Iris pigment epithelial cell (primary cell): ENCODE measurements around the genes ASTN1 and BRINP2.

DNA sequence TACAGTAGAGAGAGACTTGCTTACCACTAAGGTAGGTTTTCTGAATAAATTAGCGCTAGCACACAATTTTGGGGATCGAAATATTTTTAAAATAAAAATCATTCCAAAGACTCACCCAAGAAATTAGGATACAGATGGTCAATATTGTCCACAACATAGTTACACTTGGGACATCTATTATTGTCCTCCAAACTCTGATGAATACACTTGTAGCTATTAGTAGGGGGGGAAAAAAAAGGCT lies 31.4 kb downstream of the COP1 start:
- RRBS = no CpG with 5 or more reads among the region's 2 CpGs

DNA sequence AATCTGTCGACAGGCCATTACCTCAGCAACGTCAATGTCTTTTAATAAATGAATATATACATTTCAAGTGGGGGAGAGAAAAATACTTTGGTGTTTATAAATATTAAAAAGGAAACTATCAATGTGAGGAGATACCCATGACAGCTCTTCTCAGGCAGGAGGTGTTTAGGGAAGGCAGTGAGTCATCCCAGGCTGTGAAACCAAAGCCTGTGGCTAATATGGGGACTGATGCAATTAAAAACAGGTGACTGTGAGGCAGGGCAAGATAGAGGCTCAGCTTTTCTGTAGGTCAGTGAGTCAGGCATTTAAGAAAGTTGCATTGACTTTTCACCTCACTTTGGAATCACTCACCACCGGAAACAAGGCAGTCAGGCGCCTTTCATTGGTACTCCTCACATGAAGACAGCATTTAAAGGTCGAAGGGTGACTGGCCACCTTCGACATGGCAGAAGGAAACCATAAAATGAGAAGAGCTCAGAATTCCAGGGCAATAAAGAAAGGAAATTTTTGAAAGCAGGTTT lies 54.5 kb downstream of the PAPPA2 start:
- RRBS = no CpG with 5 or more reads among the region's 6 CpGs

DNA sequence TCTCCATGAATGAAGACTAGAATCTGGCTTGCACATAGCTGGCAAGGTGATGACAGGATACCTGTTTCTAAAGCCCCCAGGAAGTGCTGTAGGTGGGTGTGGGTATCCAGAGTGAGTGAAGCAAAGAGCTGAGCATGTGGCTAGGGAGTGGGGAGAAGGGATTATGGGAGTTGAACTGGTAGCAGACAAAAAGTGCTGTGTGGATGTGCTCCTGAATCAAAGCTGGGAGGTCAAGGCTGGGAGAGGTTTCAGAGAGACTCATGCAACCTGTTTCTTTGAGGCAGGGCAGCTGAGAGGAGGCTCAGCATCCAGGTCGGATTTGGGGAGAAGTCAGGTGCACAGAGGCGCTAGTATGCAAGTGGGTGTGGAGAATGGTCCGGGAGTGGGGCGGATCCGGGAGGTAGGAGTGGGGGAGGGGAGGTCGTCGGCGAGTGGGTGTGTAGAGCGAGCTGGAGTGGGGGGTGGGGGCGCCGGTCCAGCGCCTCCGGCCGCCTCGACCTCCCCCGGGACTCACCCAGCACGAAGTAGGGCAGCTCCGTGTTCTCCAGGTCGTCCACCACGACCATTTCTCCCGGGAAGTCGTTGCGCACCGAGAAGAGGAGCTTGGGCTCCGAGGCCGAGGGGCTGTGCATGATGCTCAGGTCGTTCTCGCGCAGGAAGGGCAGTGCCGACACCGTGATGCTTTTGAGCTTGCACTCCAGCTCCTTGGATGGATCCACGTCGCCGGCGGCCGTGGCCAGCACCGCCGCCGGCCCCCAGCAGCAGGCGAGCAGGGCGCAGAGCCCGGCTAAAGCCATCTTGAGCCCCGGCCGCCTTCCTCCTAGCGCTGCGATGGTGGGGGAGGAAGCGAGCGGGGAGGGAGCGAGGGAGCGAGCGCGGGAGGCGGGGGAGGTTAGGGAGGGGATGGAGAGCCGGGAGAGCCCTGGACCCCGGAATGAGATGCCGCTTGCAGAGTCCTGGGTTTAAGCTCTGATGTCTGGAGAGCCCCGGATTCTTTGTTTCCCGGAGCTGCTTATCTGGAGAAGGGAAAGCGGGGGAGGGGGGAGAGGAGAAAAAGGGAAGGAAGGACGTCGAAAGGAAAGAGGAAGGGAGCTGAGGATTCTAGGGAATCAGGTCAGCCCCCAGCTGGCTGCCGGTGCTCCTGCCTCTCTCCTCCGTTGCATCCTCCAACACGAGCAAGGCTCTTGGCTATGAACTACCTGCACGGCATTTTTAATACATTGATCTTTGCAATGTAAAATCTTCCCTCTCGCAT lies at the start of gene ASTN1:
ASTN1 (minus strand) TSS at position 833 of the 1,255 bp plus-strand sequence.
- RRBS = 3% methylated on average over 19 of the region's 66 CpGs

DNA sequence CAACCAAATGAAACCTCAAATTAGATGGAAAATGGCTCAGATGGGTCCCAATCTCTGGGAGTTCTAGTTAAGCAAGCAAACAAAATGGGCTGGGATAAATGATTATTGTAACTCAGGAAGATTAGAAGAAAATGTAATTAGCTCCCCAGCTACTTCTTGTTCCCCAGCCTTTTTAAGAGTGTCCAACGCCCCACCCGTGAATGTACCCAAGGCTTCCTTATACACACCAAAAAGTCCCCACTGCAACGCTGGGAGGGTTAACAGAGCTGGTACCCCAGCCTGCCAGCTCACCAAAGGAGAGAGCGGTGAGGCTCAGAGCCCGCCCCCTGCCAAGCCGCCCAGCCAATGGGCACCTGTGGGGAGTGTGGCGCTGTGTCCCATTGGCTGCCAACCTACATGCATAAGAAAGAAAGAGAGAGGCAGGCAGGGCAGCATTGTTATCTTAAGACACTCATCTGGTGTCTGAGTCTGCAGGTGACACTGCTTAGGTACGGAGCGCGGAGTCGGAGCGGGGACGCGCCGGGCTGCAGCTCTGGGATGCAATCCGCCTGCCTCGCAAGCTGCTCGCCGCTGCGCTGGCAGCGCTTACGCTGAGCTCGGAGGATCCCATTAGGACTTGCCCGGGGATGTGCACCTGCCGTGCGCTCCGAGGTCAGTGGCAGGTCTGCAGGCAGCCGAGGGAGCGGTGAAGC lies at the start of gene BRINP2:
BRINP2 (plus strand) TSS at position 465 of the 692 bp plus-strand sequence.
- RRBS = 2% methylated on average over 11 of the region's 29 CpGs

DNA sequence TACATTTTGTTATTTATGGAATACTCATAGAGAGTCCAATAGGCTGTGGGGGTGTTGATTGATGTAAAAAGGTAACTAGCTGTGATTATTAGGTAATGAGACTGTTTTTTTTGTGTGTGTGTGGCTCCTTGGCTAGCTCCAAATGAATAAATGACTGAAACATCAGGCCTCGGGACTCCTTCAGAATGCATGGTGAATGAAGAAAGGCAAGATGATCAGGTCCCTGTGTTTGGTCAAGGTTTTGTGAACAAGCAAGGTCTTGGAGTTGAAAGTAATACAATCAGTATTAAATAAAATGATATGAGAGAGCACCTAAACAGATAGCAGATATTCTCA lies 128.6 kb downstream of the SEC16B start:
- RRBS = no CpG with 5 or more reads among the region's 1 CpG

- RRBS = no CpG with 5 or more reads among the region's 12 CpGs
Measured at GRCh38 chr1:178057176-178057789, 36.6 kb upstream of the RASAL2 start.

- RRBS = no CpG with 5 or more reads among the region's 9 CpGs
Measured at GRCh38 chr1:178320699-178321078, 176.1 kb downstream of the CLEC20A start.

DNA sequence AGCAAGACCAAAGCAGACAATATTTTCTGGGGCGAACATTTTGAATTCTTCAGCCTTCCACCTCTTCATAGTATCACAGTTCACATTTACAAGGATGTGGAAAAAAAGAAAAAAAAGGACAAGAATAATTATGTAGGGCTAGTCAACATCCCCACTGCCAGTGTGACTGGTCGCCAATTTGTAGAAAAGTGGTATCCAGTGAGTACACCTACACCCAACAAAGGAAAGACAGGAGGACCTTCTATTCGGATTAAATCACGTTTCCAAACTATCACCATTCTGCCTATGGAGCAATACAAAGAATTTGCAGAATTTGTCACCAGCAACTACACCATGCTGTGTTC lies 54.0 kb downstream of the CLEC20A start:
- RRBS = no CpG with 5 or more reads among the region's 4 CpGs

DNA sequence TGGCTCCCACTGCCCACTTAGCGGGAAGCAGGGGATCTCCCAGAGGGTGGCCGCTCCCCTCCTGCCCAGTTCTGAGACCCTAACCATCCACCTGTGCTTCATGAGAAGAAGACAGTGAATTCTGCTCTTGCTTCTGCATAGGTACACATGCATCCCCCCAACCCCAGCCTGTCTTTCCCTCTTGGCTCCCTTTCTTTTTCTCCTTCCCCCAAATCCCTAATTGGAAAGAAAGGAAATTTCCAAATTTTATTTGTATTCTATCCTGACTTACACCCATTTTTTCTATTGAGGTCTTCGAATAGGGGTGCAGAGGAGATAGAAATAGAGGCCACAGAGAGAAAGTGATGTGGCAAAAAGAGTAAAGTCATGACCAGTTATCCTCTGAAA lies 3.1 kb downstream of the CLEC20A start:
- RRBS = no CpG with 5 or more reads among the region's 3 CpGs

GRCh38 chr1:178513720-178514069 lies 786 bp downstream of the TEX35 start:
- RRBS = no CpG with 5 or more reads among the region's 9 CpGs

DNA sequence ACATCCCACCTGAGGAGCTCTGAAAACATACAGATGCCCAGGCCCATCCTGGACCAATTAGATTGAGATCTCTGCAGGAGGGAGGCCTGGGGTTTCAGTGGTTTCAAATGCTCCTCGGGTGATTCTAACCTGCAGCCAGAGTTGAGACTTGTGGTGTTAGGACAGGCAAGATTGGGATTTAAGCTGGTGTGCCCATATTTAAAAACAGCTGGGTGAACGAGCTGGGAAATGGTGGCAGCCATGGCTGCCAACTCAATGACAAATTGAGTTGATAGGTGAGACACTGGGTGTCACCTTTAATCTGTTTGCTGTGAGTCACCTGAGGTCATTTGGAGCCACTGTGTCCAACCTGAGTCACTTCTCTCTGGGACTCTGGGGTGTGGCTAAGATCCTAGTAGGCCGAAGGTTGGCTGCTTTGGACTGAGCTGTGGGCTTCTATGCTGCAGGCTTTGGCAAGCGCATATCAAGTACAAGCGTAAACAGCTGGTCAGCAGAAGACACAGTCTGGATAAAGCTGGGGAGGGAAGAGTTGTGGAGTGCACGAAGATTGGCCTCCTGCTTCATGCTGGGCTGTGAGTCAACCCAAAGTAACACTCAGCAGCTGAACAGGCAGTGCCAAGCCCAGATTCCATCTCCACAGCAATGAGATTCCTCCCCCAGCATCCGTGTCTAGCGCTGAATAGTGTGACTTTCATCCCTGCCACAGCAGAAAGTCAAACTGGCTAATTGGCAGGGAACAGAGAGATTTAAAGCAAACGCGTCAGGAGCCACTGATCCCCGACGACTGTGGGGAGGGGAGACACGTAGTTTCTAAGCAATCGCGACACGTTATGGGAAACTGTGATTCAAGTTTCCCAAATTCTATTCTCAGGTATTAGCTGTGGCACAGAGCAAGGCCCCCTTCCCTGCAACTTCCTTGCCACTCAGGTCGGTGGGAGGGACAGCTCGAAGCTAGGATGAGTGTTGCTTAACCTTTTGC lies 24.0 kb downstream of the TEX35 start:
- RRBS = no CpG with 5 or more reads among the region's 18 CpGs

- RRBS = 1% methylated on average over 5 of the region's 62 CpGs
Measured at GRCh38 chr1:178725706-178726735, 977 bp downstream of the RALGPS2 start.

- RRBS = no CpG with 5 or more reads among the region's 8 CpGs
Measured at GRCh38 chr1:178915976-178917315, 45.6 kb upstream of the ANGPTL1 start.

GRCh38 chr1:179002826-179003478 lies 22.7 kb upstream of the FAM20B start:
- RRBS = no CpG with 5 or more reads among the region's 13 CpGs

DNA sequence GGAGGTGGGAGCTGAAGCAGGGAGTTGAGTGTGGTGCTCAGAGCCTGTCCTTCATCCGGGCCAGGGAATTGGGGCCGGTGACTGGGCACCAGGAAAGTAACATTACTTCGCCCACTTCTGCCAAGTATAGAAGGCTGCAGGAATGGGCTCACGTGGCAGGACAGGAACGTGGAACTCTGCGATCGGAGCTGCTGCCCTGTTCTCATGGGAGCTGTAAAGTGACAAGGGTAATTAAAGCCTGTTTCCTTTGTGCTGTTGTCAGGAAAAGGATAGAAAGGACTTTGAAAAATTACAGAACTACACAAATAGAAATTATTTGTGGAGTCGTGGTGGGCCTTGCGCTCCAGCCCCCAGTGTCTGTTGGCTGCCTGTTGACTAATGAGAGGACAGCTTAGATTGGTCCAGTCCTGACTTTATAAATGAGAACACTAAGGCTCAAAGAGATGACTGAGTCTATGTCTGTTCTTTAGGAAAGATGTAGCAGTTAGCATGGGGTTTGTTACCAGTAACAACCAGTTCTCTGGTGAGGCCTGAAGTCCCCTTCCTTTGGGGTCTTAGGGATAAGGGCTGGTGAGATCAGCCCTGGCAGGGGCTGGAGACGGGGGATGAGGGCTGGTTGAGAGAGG lies 8.9 kb downstream of the TOR3A start:
- RRBS = no CpG with 5 or more reads among the region's 10 CpGs

GRCh38 chr1:179564513-179564954 lies 11.2 kb downstream of the NPHS2 start:
- RRBS = no CpG with 5 or more reads among the region's 2 CpGs

GRCh38 chr1:179852568-179852966 lies 25.0 kb downstream of the TOR1AIP2 start:
- RRBS = no CpG with 5 or more reads among the region's 2 CpGs

- RRBS = no CpG with 5 or more reads among the region's 12 CpGs
Measured at GRCh38 chr1:179864621-179865741, 12.6 kb downstream of the TOR1AIP2 start.

- RRBS = no CpG with 5 or more reads among the region's 7 CpGs
Measured at GRCh38 chr1:179881307-179881788, 737 bp upstream of the TOR1AIP1 start.